CMK (cell line): ENCODE measurements around a stretch of chr10.

- RRBS = no CpG with 5 or more reads among the region's 3 CpGs
Measured at GRCh38 chr10:3262821-3263058, 90.2 kb upstream of the PITRM1 start.

GRCh38 chr10:3287807-3288410 is 115.3 kb upstream of the PITRM1 start:
- RRBS = 96% methylated on average over 4 of the region's 28 CpGs

DNA sequence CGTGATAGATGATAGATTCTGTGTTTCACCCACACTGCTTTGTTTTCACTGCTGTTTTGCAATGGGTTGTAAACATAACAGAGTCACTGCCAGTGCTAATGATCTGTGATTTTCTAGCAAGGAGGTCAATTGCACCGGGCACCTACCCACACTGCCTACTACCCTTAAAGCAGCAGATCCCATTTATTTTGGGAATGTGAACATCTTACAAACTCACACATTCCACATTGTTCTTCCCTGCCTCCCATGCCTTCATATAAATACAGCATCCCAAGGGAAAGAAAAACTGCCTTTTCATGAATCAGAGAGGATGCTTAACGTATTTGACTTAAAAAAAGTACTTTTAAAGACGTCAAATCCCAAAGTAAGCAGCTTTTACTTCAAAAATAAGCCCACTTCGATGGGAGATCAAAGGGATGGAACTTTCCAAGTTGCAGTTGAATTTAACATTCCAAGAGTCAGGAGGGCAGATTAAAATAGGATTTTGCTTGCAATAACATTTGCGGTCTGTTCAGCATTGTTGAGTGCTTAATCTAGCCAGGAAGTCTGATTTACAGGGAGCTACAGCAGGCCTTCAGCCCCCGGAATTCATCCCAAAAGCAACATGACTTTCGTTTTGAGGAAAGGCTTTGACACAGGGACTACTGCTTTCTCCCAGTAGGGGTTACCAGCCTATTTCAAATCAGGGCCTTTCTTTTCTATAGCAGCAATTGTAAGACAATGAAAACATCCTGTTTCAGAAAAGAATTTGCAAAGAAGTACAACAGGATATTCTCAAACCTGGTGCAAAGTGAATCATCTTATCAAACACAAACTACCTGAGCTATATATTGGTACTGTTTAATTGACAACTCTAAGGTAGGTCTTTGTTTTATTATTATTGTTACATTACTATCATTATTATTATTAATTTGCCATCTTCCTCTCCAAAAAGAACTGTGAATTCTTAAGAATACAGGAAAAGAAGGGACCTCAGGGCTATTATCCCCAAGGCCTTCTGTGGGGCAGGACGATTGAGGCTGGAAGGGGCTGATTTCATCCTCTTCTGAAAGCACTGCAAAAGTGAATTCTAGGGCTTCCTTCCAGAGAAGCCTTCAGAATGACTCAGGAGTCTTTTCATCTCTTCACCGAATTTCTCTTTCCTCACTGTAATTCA is 279.6 kb upstream of the PITRM1 start:
- RRBS = no CpG with 5 or more reads among the region's 10 CpGs

- RRBS = 96% methylated on average over 3 of the region's 17 CpGs
Measured at GRCh38 chr10:3465091-3466052, 292.8 kb upstream of the PITRM1 start.

GRCh38 chr10:3473188-3473614 is 300.6 kb upstream of the PITRM1 start:
- RRBS = no CpG with 5 or more reads among the region's 7 CpGs

- RRBS = no CpG with 5 or more reads among the region's 6 CpGs
Measured at GRCh38 chr10:3484561-3484914, 300.5 kb downstream of the KLF6 start.

DNA sequence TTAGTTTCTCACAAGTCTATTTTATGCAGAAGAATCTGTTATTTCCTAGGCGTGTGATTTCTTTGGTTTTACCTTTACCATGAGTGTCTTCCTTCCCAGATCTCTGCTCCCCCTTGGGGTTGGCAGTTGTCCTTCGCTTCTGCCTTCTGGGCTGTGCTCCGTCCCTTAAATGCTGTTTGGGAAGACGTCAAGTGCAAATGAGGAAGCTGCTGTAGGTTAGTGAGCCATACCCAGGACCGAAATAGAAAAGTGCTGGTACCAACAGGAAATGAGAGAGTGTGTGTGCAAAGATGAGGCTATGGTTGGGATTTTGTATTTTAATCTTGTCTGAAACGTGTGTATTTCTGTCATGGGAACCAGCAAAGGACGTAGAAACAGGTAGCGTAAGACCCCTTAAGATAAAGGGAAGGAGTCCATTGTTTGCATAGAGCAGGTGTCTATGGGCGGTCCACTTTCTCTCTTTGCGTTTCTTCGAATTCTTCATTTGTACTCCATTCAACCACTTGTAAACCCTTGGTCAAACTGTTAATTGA is 299.7 kb downstream of the KLF6 start:
- RRBS = no CpG with 5 or more reads among the region's 11 CpGs

DNA sequence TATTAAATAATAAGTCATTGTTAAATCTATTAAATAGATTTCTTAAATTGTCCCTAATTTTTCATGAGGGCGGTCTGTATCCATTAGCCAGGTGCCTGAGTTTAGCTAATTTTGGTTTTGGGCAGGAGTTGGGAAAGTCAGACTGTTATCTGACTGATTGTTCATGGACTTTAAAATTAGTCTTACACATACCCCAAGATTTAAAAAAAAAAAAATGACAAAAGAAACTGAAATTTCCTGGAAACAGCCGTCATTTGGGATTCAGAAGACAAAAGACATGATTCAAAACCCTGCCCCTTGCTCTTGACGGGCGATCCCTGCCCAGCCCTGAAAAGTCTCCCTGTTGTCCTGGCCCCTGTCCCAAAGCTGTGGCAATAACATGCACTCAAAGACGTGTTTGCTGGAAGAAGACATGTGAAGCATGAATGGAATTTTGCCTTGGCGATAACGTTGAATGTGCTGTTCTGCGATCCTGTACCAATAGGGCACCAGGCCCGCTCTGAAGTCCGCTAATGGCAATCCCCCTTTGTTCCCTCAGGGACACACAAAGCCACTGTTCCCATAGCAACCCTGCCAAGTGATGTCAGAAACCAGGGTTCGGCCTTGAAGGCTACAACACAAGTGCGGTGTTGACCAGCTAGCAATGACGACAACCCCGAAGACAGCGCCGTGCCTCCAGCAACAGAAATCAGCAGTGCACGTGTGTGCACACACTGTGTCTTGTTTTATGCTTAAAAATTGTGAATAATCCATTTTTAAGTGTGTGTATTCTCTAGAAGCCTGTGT is 284.7 kb downstream of the KLF6 start:
- RRBS = no CpG with 5 or more reads among the region's 17 CpGs

DNA sequence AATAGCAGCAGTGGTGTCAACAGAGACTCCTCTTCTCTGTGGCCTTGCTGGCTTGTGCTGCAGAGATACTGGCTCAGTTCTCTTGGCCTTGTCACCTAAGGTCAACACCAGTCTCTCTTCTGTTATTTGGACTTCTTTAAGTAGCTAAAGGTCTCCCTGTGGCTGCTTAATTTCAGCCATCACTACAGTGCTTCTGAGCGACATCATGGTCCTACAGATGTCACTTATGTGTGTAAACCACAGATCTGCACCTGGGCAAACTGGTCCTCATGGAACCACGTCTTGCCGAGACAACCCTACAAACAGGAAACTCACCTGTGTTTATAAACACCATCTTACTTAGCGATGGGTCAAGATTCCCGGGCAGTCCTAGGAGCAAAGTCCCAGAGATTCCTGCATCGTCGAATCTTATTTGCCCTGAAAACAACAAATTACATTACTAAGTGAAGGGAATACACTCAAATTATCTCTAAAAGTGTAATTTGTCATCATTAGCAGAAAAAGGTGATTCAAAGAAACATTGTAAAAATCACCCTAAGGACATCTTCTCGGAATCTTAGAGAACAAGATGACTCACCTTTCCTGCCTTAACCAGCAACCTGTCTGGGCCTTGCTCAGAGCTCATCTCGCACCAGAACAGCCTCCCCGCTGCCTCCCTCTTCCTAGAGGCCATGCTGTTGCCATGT is 27.7 kb downstream of the KLF6 start:
- RRBS = no CpG with 5 or more reads among the region's 10 CpGs

GRCh38 chr10:3761797-3762413 is 23.1 kb downstream of the KLF6 start:
- RRBS = no CpG with 5 or more reads among the region's 6 CpGs

DNA sequence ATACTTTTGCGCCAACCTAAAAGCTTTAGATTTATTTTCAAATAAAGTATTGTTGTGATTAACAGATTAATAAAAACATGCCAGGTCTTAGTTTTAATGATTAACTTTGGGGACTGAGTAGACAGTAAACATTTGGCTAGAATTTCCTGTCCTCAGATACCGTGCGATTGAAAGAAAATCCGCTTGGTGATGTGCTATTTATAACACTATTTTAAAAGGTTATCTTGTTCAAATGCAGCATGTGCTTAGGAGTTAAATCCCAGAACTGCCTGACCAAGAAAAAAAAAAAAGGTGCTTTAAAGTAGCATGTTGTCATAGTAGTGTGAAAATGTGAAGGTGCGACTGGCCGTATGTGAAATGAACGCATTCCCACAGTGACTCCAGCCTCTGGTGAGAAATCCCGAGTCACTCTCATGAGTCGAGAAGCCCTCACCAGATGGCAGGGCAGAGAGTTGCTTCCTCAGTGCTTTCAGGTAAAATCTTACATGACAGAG is 18.2 kb upstream of the KLF6 start:
- RRBS = no CpG with 5 or more reads among the region's 9 CpGs

DNA sequence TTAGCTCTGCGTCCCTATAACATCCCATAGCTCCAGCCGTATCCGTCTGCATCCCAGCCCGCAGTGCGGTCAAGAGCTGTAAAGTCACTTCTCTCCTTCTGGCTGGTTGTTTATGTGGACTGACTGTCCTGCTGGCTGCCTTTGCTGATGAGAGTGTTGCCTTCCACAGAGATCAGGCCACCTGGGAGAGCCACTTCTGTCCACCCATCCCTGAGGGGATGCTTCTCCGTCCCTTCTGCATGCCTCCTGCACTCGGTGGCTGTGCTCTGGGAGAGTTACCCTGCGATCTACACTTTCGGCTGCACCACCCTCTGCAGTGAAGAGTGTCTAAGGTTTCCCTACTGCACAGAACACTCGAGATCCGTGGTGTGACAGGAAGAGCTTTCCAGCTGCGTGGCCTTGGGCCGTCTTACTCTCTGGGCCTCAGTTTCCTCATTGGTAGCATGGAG is 22.5 kb upstream of the KLF6 start:
- RRBS = no CpG with 5 or more reads among the region's 13 CpGs

- RRBS = no CpG with 5 or more reads among the region's 3 CpGs
Measured at GRCh38 chr10:3849346-3849571, 64.2 kb upstream of the KLF6 start.

- RRBS = no CpG with 5 or more reads among the region's 5 CpGs
Measured at GRCh38 chr10:3892265-3893067, 107.5 kb upstream of the KLF6 start.

- RRBS = no CpG with 5 or more reads among the region's 7 CpGs
Measured at GRCh38 chr10:3908268-3908480, 123.2 kb upstream of the KLF6 start.

- RRBS = no CpG with 5 or more reads among the region's 12 CpGs
Measured at GRCh38 chr10:3951863-3952232, 166.8 kb upstream of the KLF6 start.

DNA sequence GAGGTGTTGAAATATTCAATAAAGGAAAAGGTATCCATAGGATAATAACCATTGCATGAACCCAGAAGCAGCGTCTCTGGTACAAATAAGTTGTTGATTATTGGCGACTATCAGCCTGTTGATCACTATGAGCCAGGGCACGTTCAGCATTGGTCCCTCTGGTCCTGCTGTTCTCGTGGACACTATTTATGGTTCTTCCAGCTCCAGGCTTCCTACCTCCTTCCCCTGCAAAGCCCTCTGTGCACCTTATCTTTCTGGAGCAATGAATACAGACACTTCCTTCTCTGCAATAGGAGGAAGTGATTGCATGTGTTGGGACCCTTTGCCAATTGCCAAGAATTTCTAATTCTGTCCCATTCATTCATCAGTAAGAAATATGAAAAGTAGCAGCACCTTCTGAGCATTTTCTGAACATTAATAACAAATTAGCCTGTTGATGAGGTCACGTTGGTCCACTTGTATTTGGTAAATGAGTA is 258.9 kb upstream of the KLF6 start:
- RRBS = no CpG with 5 or more reads among the region's 5 CpGs

DNA sequence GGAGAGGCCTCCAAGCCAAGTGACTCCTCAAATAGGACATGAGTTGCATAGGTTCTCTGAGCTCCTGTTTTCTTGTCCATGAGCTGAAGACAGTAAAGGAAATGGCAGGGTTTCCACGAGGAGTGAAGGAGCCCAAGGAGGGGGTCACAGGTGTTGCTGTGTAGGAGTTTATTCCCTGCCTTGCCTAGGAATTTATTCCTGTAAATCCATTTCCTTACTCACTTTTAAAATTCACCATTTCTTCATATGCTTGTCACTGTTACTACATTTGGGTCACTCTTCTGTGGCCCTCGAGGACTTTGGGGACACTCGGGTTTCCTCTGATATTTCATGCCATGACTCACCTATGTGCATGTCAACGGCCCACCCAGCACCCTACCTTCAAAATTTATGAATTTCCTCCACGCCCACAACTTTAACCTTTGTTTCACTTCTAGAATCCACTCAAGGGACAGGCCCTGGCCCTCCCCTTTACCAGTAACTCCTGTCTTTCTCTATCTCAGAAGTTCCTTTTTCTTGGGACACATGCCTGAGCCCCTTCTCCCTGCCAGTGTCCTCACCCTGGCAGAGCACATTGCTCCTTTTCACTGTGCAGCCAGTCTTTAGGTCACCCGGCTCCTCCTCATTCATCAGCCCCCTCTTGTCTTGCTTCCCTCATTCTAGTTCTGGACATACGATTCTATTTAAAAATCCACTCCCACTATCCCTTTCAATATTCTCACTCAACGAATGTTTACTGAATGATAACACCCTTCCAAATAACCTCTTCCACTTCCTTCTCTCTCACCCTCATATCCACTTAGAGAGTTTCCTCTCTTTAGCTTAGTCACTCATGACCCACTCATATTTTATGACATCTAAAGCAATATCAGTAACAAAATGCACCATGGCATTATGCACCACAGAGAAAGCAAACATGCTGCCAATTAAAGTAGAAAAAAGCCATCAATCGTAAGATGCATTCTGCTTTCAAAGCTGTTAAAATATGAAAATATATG is 282.6 kb upstream of the KLF6 start:
- RRBS = no CpG with 5 or more reads among the region's 9 CpGs

DNA sequence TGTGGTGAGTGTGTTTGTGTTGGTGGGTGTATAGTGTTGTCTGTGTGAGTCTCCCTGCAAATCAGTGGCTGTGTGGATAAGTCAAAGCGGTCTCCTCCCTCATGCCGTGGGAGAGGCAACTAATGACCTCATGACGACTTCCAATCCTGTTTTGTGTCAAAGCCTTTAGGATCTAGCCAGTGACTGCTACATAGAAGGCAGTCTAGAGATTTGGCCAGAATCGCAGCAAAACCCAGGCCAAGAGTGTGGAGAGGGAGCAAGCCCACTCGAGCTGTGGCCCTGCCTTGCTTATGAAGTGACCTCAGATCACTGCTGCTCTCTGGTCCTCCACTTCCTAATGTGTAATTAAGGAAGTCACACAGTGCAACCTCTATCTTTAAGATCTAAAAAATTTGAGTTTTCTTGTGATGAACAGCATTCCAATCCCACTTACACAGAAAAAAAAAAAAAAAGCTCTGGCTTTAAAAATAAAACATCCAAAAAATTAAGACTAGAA is 296.7 kb upstream of the KLF6 start:
- RRBS = no CpG with 5 or more reads among the region's 5 CpGs

DNA sequence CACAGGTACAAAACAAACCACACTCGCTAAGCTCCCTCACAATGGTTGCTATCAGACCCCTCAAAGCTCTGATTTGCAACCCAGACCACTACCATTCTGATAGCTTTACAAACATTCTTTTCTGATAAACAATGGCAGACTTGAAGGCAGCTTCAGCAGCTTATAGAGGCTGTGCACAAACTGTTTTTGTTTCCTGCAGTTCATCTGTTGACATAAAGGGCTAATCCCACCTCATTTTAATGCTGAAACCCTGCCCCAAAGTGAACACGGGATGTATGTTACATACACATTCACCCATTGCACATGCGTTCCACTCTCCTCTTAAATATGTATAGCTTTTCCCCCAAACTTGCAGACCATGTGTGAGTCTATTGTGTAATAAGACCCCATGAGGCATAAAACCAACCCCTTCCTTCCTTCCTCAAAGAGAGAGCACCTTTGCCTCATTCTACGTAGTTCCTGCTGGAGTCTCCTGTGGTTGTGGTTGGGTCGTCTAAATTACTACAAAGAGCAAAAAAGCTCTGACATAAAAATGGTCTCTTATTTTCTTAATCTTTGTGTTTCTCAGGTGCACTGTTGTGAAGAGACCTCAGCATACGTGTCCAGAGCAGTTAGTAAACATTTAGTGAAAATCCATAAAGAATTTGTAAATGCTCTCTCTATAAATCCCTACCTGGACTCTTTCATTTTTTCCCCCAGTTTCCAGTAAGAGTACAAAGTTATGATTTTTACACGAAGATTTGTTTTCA is 345.7 kb upstream of the KLF6 start:
- RRBS = no CpG with 5 or more reads among the region's 7 CpGs